Right ventricle myocardium (tissue), 1 donor: Measurements from ENCODE around the genes HDC and GLDN.

DNA sequence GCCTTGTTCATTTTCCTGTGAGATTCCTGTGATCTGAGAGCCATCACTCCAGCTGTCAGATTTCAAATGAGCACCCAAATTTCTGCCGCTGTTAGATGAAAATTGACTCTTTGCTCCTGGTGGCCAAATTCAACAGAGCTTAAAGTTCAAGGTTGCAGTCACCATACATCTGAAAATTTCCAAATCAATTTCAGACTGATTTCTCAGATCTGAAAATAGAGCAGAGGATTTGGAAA lies 16.6 kb downstream of the HDC start:
- PRO-cap, 2 experiments: no peak in any of the 2 experiments

DNA sequence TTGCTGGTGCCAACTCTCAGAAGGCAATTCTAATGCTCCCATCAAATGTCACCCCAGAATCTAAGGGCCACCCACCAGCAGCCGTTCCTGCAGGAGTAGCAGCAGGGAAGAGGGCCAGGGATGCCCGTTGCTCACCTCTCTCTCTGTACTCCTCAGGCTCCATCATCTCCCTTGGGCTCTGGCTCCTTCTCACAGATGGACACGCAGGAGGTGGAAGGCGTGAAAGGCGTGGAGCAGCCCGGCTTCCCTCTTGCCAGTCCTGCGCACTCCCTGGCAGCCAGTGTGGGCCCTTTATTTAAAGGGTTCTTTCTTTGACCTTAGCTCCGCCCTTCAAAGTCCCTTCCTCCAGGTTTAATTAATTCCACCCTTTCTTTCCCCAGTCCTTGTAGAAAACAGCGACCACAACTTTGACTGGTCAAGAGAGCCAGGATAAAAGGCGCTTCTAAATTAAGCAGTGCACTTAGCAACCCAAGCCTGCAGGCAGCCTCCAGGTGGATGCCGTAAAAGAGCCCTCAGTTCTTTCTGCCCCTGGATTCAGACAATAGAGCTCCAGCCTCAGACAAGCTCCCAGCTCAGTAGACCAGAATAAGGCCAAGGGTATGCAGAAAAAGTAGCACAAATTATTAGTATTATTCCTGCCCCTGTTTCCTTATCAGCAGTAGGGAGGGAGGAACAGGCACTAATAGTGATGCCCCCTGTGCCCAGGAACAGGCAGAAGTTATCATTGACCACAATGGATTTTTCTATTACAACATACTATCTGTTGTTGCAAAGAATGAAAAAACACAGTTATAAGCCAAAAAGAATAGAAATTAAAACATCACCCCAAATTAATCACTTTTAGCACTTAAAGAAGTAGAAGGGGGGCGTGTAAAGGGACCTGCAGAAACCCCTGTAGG lies at the start of gene HDC:
HDC (minus strand) TSS at position 269 of the 899 bp plus-strand sequence.
- PRO-cap, 2 experiments: no peak in any of the 2 experiments

DNA sequence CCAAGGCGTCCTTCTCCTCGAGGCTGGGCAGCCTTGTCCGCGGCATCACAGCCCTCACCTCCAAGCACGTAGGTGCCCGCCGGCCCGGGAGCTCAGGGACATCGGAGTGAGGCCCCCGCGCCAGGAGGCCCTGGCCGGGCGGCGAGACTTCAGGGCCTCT lies 258 bp downstream of the AP4E1 start:
- PRO-cap, 2 experiments: no peak in any of the 2 experiments

DNA sequence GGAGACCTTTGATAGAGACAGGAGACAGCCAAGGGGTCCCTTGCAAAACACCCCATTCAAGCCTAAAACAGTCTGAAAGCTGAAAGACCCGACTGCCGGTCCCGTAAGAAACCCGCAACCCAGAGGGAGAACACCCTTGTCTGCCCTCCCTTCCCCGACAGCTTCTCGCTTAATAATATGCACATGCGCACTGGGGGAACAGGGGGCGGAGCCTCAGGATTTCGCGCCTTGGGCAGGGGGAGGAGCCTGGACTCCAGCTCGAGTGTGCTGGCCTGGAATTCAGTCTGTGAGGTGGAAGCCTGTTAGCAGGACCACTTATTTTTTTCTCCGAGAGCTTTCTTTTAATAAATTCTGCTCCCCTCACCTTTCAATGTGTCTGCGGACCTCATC lies 17.1 kb downstream of the TNFAIP8L3 start:
- PRO-cap, 2 experiments: peak in 2 of 2 experiments; most common plus-strand start position 282 of the sequence (in 2); most common minus-strand start position 174 of the sequence (in 2)

GRCh38 chr15:51160047-51160317 lies 65.3 kb upstream of the TNFAIP8L3 start:
- PRO-cap, 2 experiments: no peak in any of the 2 experiments

GRCh38 chr15:51341139-51342163 lies at the start of gene GLDN:
GLDN (plus strand) TSS chr15:51341655.
- PRO-cap, 2 experiments: peak in 2 of 2 experiments; most common plus-strand start chr15:51341551 (in 2); most common minus-strand start chr15:51341544 (in 2)

DNA sequence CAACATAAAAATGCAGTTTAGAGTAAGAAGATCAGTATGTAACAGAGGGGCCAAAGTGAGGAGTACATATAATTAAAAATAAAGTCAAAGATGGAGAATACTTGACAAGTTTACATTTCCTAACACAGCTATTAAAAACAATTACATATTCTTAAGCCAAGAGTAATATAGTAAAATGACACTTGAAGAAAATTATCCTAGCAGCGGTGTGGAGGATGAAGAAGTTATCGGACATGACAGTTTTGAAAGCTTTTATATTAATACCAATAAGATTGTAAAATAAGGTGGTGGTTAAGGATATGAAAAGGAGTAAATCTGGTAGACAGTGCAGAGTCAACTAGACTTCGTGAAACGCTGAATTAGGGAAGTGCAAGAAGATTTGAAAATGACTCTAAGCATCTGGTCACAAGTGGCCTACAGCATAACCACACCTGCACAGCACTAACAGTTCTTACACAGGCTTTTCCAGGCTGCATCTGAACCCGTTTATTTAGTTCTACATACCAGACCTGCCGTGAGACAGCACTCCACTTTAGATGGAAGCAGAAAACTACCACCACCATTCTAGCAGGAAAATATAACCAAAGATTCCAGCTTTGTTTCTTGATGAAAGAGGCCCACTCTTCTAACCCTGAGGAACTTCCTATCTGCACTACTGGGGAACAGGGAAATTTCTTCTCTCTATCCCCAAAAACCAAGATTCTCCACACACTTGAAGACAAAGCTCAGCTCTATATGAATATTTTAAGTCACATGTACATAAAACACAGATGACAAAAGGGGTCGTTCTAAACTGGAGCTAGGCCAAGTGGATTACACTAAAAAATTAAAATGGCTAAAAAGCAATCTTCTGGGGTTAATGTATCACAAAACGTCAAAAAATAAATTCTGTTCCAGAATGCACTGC lies 1.9 kb downstream of the DMXL2 start:
- PRO-cap, 2 experiments: no peak in any of the 2 experiments

DNA sequence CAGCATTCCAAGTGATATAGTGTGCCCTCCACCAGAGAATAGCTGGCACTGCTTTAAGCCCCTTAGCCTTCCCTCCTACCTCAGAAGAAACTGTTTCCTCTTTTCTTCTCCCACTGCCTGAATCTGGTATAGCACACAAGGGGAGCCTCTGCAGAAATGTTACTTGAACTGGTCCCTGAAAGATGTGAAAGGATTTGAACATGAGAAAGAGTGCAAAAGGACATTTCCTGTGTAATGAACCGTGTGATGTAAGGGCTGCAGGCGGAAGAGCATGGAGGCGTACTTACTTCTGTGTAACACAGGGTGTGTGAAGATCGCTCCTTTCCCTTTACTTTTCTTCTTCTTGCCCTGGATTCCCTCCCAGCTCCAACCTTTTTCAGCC lies 8.3 kb downstream of the TMOD3 start:
- PRO-cap, 2 experiments: no peak in any of the 2 experiments

DNA sequence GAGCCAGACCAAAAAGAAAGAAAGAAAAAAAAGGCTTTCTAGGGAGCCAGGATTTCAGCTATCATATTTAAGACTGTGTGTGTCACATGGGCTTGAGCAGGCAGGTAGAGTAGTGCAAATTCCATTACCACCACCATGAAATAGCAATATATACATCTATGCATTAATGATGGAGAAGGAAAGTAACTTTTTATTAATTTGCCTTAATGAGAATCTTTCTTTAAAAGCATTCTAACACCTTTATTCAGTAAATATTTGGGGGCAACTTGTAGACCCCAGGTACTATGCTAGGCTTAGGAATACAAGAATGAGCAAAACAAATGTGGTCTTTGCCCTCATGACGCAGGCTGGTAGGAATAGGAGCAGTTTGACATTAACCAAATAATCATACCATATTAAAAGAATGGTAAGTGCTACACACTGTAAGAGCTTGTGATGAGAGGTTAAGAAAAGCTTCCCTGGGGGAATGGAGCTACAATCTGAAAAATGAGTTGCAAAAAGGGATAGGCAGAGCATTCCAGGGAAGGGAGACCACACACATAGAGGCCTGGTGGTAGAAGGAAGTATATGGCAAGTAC lies 37.1 kb downstream of the TMOD3 start:
- PRO-cap, 2 experiments: no peak in any of the 2 experiments

- PRO-cap, 2 experiments: no peak in any of the 2 experiments
These were observed 45.1 kb downstream of the TMOD3 start for GRCh38 chr15:51874473-51875033.

GRCh38 chr15:51907606-51907828 lies 64.1 kb downstream of the LEO1 start:
- PRO-cap, 2 experiments: no peak in any of the 2 experiments

DNA sequence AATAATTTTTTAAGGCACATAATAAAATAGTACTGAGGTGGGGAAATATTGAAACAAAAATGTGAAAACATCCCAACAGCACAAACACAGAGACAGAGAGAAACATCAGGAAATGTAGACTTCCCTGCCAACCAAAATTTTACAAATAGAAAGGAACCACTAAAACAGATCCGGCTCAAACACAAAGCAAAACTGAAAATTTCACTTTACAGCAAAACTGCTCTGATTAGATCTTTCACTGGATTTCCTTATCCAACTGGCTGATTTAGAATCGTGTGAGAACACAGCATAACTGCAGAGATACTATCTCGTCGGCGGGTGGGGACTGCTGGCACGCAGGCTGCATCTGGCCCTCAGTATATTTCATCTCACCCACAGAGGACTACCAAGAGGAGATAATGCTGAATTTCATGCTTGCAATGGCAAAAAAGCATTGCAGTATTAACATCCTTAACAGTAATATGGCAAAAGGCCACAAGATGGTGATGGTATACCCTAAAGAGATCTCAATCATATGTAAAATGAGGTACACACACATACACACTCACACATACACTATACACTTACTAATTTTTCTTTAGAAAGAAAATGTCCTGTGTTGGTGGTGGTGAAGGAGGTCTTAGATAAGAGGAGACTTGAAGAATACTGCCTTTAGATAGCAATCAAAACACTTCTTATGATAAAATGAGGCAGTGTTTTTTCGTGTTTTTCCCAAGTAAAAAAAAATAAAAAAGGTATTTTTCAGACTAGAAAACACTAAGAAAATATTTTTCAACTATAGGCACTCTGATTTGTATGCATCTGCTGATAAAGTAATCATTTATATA lies 10.6 kb upstream of the LEO1 start:
- PRO-cap, 2 experiments: no peak in any of the 2 experiments

DNA sequence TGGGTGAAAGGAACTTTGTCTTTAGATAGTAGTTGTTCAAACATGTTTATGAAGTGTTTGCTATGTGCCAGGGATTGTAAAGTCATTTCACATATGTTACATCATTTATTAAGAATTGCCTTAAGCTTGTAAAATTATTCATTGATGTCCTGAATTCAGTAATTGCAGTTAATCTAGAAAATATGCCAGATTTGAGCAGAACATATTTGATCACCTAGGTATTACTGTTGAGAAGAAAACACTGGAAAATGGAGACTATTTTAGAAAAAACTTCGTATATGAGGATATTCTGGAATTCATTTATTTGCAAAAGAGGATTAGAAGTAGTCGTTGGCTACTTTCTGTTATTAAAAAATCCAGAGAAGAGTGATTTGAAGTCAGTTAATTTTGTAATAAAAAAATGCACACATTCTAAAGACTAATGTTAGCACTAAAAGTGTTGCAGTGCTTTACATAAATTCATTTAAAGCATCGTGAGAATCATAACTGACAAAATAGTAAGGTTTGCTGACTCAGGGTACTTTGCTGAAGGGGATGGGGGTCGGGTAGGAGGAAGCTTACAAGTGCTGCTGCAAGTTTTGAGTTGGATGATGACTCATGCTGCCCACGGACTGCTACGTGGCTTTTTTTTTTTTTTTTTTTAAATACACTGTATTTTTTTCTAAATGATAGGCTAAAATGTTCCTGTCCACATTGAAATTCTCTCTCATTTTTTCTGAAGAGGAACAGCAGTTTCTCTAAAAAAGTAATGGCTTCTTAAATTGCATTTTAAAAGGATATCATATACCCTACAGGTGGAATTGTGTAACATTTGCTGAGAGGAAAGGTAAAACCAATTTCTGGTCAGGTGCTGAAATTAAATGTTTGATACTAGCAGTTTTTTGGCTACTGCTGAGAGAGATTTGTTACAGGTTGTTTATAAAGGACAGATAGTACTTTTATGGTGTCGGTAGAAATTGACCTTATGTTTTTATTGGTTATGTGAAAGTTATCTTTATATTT lies 2.0 kb downstream of the MAPK6 start:
- PRO-cap, 2 experiments: no peak in any of the 2 experiments

DNA sequence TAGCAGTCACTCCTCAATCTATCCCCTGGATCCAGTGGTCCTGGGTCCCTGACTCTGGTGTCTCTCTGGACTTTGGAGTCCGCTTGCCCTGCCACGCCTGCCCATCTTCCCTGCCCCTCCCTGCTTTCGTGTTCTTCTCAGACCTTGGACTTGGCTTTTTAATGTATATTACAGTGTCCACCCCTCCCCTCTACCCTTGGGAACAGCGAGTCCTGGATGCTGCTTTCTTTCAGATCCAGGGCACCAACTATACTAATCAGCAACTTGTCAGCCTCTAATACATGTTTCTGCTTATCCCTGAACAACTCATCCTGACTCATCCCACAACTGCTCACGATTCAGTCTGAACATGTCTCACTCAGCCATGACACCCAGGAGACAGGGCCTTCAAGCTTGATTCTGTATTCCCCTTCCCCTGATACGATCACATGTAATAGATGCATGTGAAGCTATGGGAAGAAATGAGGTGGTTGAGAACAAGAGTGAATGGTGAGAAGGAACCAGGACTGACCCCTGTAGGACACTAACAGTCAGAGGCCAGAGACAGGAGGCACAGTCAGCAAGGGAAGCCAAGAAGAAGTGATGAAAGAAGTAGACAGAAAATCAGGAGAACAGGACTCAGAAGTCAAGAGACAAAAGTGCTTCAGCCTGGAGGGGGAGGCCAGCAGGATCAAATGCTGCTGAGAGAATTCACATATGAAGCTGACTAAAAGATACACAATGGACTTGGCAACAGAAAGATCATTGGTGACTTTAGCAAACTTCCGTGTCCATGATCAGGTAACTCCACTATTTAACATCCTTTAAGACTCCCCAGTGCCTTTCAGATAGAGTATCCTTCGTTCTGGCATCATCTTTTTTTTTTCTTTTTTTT lies 35.5 kb downstream of the BCL2L10 start:
- PRO-cap, 2 experiments: no peak in any of the 2 experiments

- PRO-cap, 2 experiments: no peak in any of the 2 experiments
These were observed 18.8 kb downstream of the BCL2L10 start for GRCh38 chr15:52093331-52094522.

DNA sequence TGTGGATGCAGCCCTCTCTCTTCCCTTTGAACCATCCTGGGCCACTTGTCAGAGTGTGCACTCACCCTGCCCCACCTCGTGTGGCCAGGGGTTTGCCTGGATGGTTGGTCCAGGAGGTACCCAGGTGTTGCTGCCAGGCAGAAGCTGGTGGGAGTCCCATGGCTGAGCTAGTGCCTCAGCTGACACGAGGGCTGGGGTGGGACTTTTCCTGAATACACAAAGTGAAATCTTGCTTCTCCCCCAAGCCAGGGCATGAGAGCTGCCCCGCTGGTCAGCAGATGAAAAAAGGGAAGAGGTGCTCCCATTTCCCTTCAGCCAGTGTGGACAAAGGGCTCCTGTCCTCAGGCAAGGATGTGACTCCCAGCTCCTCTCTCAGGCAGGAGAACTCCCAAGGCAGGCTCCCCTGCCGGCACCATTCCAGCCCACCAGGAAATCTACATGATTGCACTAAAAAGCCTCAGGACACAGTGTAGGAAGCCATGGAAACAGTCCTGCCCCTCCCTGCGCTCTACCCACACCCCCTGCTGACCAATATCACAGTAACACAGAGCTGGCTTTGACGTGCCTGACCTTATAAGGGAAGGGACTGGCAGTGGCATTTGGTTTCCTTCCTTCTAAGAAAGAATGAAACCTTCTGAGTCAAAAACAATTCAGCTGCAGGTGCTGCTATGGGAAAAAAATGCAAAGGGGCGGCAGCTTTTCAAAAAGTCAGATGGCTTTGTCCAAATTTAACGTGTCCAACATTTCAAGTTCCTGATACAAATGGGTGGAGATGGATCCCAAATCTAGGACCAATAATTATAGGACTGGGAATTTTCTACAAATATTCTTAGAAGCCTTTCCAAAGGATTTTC lies 33.9 kb downstream of the MYO5C start:
- PRO-cap, 2 experiments: no peak in any of the 2 experiments

DNA sequence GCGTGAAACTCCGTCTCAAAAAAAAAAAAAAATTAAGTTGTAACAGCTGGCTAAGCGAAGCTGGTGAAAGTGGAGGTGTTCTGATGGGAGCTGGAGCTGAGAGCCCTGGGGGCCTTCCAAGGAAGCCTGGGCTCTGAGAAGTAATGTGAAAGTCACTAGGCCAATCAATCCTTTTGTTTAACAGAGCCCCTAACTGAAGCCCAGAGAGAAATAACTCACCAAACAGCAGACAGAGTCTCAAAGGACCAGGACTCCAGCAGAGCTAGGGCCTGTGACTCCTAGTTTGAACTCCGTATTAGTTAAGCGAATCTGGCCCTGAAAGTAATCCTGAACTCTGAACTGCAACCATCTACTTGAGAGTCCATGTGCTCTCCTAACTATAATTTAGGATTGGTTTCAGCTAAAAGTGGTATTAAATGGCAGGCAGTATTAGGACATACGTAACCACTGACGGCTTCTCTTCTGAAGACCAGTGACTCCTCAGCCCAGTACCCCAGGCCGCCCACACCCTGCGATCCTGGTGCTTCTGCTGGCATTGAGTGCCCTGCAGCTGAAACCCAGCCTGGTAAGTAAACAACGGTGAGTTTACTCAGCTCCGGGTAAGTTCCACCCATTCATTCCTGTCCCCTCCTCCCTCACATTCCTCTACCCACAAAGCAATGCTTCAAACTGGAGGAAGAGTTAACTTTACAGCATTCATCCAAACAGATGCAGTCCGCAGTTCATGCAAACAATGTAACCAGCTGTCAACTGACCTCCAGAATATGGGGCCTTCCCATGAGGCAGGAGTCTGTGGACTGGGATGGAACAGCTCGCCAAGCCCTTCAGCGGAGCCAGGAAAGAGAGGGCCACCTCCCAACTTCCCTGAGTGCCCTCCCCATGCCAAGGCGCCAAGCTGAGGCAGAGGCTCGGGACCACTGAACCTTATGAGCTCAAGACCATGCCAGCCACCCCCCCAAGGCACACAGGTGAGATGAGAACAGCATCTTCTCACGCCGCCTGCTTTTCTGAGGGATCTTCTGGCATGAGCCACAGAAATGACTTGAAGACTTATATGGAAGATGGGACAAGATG lies 7.3 kb downstream of the MYO5C start:
- PRO-cap, 2 experiments: no peak in any of the 2 experiments

DNA sequence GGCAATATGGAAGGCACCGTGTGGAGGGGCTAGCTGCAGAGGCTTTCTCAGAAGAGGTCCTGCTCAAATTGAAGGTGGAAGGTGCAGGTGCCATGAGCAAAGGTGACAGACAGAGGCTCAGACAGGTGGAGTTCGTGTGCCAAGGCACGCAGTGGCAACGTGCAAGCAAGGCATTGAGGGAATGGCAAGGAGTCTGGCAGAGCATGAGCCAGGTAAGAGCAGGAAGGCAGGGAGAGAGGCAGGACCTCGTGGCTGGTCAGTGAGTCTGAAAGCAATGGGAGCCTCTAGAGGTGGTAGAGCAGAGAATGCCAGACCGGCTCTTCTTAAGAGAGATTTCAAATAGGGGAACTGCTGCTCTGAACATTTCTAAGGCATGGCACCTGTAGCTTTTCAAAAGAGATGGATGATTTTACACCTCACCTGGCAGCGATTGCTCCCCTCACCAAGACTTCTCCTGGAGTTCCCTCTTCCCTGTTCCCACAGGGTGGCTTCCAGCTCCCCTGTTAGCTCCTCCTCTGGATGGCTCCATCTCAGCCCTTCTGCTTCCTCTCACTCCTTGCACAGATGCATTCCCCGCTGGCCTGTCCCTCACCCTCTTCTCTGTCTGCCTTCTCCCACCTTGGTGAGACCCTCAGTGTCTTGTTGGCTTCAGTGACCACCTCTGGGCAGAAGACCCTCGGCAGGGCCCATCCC lies 2.7 kb downstream of the MYO5C start:
- PRO-cap, 2 experiments: no peak in any of the 2 experiments

DNA sequence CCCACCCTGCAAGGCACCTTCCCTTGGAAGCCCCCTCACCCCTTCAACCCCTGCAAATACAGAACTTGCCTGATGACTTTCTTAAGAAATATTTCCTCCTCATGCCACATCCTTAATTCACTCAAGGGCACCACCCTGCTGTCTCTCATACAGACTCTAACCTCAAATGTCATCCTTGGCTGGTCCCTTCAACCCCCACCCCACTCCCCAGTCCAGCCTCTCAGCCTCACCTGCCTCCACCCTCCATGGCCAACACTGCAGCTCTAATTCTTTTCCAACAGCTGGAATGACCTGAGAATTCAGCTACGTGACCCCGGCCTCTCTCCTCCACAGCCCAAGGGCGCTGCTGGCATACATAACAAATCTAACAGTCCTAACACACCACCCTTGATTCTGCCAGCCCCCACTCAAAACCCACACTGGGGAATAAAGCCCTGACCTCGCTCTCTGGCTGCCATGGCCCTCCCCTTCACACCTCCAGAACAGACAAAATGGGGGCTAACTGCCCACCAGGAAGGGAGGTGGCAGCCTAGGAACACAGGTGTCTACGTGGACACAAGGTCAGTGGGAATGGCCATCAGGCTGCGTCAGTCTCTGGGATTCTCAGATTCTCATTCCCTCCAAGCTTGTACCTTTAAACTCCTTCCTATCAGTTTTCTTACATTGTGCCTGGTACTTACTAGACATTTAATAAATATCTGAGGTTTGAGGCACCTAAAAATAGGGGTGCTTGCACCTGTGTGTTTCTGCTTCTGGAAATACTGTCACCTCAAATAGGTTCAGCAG lies 2.0 kb downstream of the MYO5C start:
- PRO-cap, 2 experiments: no peak in any of the 2 experiments

DNA sequence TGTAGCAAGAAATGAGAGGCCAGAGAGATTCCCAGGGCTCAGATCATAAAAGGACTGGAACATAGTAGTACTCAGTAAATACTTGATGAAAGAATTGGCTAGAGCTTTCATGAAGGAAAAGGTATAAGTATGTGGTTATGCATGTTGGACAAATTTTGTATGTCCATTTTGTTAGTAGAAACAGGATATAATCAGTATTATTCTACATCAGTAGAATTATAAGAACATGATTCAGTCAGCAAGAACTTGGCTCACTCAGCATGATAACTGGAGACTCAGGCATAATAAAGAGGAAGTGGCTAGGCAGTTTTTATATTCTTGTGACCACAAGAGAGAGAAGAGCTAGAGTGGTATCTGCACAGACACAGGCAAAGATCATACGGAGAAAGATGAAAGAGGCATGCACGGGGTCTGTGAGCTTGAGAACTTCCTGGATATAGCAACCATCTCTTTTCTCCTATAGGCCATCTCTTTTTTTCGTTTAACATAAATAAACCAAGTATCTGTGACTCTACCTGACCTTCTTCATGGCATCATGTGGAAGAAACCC lies 46.8 kb downstream of the MYO5A start:
- PRO-cap, 2 experiments: no peak in any of the 2 experiments